ENCODE measurements around a stretch of chr16.

- RRBS, 2 experiments: no CpG with 5 or more reads among the region's 69 CpGs
CAGE:
- cytosol, long polyA minus RNA: no peak
- cytosol, long polyA plus RNA: no peak
- long polyA plus RNA: no peak
- nucleus, long polyA minus RNA: no peak
- nucleus, long polyA plus RNA: no peak
These were observed 42.9 kb downstream of the POLR3K start for GRCh38 chr16:10368-10972.

GRCh38 chr16:60880-61471, 7.3 kb downstream of the SNRNP25 start:
- RRBS, 2 experiments: no CpG with 5 or more reads among the region's 56 CpGs
CAGE:
- cytosol, long polyA minus RNA: no peak
- cytosol, long polyA plus RNA: no peak
- long polyA plus RNA: no peak
- nucleus, long polyA minus RNA: no peak
- nucleus, long polyA plus RNA: no peak

- RRBS, 2 experiments: 2% methylated on average over 9 of the region's 13 CpGs
CAGE:
- cytosol, long polyA minus RNA: no peak
- cytosol, long polyA plus RNA: no peak
- long polyA plus RNA: no peak
- nucleus, long polyA minus RNA: no peak
- nucleus, long polyA plus RNA: no peak
These were observed 6.8 kb downstream of the RHBDF1 start for GRCh38 chr16:65638-65962.

GRCh38 chr16:92933-93542, 15.0 kb downstream of the MPG start:
- RRBS, 2 experiments: no CpG with 5 or more reads among the region's 8 CpGs
CAGE:
- cytosol, long polyA minus RNA: no peak
- cytosol, long polyA plus RNA: no peak
- long polyA plus RNA: no peak
- nucleus, long polyA minus RNA: no peak
- nucleus, long polyA plus RNA: no peak

DNA sequence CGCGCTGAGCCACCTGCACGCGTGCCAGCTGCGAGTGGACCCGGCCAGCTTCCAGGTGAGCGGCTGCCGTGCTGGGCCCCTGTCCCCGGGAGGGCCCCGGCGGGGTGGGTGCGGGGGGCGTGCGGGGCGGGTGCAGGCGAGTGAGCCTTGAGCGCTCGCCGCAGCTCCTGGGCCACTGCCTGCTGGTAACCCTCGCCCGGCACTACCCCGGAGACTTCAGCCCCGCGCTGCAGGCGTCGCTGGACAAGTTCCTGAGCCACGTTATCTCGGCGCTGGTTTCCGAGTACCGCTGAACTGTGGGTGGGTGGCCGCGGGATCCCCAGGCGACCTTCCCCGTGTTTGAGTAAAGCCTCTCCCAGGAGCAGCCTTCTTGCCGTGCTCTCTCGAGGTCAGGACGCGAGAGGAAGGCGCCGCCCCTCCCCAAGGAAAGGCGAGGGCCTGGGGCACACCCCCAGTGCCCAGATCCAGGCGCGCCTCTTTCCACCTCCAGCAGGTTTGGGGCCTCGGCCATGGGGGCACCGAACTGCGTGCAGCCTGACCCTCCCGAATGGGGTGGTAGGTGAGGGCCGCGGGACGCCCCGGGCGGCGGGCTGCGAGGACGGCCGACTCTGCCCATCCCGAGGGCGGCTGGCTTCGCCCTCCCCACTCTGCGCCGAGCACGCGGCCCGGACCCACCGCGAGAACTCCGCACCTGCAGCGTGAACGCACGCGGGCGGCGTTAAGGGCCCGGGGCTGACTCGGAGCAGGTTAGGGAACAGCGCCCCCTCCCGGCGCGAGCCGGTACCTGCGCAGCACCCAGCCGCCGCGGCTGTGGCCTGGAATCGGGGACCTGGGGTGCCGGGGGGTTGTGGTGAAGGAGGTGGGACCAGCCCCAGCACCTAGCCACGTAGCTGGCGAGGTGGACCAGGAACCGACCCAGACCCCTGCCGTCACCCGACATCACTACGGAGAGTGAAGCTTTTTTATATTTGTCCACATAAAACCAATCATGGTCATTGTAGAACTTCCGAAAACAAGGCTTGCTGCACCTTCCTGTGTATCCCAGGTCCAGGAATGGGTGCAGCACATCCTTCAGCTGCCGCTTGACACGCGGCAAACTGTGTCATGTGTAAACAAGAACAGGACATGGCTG, 923 bp downstream of the HBQ1 start:
- RRBS, 2 experiments: 2 to 3% methylated on average over 36 to 44 of the region's 97 CpGs
CAGE:
- cytosol, long polyA minus RNA: no peak
- cytosol, long polyA plus RNA: no peak
- long polyA plus RNA: no peak
- nucleus, long polyA minus RNA: no peak
- nucleus, long polyA plus RNA: no peak

- RRBS, 2 experiments: no CpG with 5 or more reads among the region's 29 CpGs
CAGE:
- cytosol, long polyA minus RNA: no peak
- cytosol, long polyA plus RNA: no peak
- long polyA plus RNA: no peak
- nucleus, long polyA minus RNA: no peak
- nucleus, long polyA plus RNA: no peak
These were observed 14.6 kb downstream of the RGS11 start for GRCh38 chr16:260980-261764.

DNA sequence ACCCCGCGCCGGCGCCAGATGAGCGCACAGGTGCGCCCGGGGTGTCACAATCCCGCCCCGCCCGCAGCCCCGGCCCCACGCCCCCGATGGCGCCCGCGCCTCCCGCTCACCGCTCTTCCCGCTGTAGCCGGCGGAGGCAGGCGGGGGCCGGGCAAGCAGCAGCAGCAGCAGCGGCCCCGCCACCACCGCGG, 292 bp downstream of the PGAP6 start:
- RRBS, 2 experiments: under 1 to 2% methylated on average over 11 to 13 of the region's 27 CpGs
CAGE:
- cytosol, long polyA minus RNA: no peak
- cytosol, long polyA plus RNA: no peak
- long polyA plus RNA: no peak
- nucleus, long polyA minus RNA: no peak
- nucleus, long polyA plus RNA: no peak

DNA sequence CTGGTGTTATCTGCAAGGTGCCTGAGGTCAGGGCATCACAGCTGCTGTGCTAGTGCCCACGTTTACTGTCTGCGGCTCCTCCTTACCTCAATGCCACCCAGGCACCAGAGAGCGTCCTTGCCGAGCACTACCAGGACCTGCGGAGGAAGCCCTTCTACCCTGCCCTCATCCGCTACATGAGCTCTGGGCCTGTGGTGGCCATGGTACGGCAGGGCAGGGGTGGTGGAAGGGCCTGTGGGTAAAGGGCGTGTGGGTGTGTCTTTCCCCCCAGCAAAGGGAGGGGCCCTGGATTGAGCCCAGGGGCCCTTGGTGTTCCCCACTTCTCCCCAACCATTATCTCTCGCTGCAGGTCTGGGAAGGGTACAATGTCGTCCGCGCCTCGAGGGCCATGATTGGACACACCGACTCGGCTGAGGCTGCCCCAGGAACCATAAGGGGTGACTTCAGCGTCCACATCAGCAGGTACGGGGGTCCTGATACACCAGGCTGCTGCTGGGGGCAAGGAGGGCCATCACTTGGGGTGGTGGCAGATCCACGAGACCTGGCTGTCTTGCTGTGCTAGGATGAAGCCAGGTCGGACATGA, 2.3 kb upstream of the DECR2 start:
- RRBS, 2 experiments: no CpG with 5 or more reads among the region's 19 CpGs
CAGE:
- cytosol, long polyA minus RNA: no peak
- cytosol, long polyA plus RNA: no peak
- long polyA plus RNA: no peak
- nucleus, long polyA minus RNA: no peak
- nucleus, long polyA plus RNA: no peak

- RRBS, 2 experiments: 96 to 99% methylated on average over 6 to 9 of the region's 41 CpGs
CAGE:
- cytosol, long polyA minus RNA: no peak
- cytosol, long polyA plus RNA: no peak
- long polyA plus RNA: no peak
- nucleus, long polyA minus RNA: no peak
- nucleus, long polyA plus RNA: no peak
These were observed 9.9 kb downstream of the DECR2 start for GRCh38 chr16:411172-412309.

DNA sequence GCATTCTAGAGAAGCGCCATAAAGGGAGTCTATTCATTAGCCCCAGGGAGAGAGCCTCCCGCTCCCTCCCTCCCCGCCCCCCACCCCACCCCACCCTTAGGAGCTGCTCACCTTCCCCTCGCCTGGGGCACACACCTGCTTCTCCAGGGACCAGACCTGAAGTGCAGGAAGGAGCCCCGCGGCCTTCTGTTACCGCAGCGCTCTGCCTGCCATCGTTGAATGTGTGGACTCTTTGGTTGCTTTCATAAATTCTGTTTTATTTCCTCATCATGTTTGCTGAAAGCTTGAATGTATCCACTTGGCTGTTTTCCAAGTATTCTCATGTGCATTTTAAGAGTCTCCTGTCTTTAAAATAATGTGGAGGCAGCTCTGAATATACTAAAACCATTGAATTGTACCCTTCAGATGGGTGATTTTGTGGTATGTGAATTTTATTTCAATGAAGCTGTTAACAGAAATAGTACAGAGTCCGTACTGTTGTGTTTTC, 25.4 kb downstream of the RAB11FIP3 start:
- RRBS, 2 experiments: no CpG with 5 or more reads among the region's 10 CpGs
CAGE:
- cytosol, long polyA minus RNA: no peak
- cytosol, long polyA plus RNA: no peak
- long polyA plus RNA: no peak
- nucleus, long polyA minus RNA: no peak
- nucleus, long polyA plus RNA: no peak

DNA sequence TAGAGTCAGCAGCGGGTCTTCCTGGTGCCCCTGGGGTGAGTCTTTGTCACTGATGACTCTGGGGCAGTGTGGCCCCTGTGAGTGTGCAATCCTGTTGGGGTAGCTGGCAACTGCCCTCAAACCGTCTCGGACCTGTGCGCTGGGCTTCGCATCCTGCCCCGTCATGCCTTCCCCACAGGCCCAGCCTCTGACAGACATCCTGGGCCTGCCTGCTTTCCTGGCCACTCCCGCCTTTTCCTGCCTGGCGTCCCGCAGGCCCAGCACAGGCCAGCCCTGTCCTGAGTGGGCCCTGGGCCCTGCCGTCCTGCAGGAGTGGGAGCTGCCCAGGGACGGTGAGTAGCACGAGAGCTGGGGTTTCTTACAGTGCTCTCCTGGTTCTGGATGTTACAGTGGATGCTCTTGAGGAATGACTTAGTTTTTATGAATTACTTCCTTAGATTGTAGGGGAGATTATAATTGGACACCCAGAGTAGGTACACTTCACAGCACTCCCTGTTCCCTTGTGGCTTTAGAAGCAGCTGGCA, 50.1 kb upstream of the CAPN15 start:
- RRBS, 2 experiments: no CpG with 5 or more reads among the region's 12 CpGs
CAGE:
- cytosol, long polyA minus RNA: no peak
- cytosol, long polyA plus RNA: no peak
- long polyA plus RNA: no peak
- nucleus, long polyA minus RNA: no peak
- nucleus, long polyA plus RNA: no peak

DNA sequence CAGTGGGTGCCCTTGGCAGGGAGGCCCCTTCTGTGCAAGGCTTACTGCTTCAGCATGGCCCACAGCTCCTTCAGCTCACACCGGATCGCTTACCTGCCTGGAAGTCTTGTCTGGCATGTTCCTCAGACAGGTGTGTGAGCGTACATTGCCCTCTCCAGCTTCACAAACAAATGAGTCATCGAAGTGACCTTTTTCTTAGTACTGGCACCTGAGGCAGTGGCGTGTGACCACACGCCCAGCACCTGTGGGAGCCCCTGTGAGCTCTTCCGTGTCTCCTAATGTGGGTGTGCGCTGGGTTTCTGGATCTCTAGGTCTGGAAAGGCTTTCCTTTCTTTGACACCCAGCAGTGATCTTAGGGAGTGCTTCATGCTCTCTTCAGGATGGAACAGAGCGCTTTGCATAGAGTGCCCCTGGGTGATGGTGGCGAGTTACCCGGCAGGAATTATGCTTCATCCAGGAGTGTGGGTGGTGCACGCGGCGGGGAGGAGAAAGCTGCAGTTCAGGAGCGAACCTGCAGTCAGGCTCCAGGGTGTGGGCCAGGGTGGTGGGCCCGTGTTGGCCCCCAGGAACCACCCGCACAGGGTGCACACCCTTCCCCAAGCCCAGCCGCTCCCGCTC, 3.7 kb downstream of the RAB40C start:
- RRBS, 2 experiments: no CpG with 5 or more reads among the region's 19 CpGs
CAGE:
- cytosol, long polyA minus RNA: no peak
- cytosol, long polyA plus RNA: no peak
- long polyA plus RNA: no peak
- nucleus, long polyA minus RNA: no peak
- nucleus, long polyA plus RNA: no peak

GRCh38 chr16:705345-705663, 297 bp downstream of the FBXL16 start:
- RRBS, 2 experiments: 3 to 8% methylated on average over 14 of the region's 45 CpGs
CAGE:
- cytosol, long polyA minus RNA: no peak
- cytosol, long polyA plus RNA: no peak
- long polyA plus RNA: no peak
- nucleus, long polyA minus RNA: no peak
- nucleus, long polyA plus RNA: no peak

- RRBS, 2 experiments: no CpG with 5 or more reads among the region's 3 CpGs
CAGE:
- cytosol, long polyA minus RNA: no peak
- cytosol, long polyA plus RNA: no peak
- long polyA plus RNA: no peak
- nucleus, long polyA minus RNA: no peak
- nucleus, long polyA plus RNA: no peak
These were observed 865 bp upstream of the METRN start for GRCh38 chr16:714126-714380.

GRCh38 chr16:721239-722084, 516 bp downstream of the ANTKMT start:
- RRBS, 2 experiments: 8 to 21% methylated on average over 57 to 67 of the region's 98 CpGs
CAGE:
- cytosol, long polyA minus RNA: no peak
- cytosol, long polyA plus RNA: no peak
- long polyA plus RNA: start-site peak on the plus strand at chr16:721512-721607, 27 and 22 reads in 2 replicates
- nucleus, long polyA minus RNA: no peak
- nucleus, long polyA plus RNA: no peak

DNA sequence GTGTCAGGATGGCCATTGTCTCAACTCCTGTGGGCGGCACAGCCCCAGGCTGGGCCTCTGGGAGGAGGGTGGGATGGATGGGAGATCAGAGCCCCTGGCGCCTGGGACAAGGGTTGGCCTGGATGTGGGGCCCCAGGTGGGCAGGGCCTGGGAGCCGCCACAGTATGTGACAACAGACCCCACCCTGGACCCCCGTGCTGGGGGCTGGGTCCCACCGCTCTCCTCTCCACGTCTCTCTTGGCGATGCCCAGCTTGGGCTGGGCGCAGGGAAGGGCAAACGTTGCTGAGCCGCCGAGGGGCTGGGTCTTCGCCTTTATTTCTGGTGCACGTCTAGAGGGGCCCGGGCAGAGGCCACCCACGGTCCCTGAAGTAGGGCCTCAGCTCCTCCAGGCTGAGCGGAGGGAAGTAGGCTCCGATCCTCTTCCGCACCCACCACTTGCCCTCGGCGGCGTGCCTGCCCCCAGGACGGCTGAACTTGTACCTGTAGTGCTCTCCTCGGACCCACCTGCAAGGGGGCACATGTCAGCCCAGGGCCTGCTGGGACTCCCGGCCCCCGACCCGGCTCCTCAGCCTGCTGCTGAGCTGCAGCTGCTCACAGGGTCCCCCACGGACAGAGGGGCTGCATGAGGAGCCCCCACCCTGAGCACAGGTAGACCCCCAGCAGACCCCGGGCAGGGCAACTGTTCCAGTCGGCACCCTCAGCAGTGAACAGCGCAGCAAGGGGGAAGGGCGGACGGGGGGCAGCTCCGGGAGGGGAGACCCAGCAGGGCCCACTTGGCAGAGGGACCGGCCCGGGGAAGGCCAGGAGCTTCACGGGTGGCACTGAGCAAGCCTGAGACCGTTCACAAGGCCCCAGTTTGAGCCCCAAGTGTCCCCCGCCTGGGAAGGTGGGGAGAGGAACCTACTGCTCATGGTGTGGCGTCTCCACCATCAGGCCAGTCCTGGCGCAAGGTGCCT, 53.9 kb upstream of the GNG13 start:
- RRBS, 2 experiments: 43 to 48% methylated on average over 5 of the region's 40 CpGs
CAGE:
- cytosol, long polyA minus RNA: no peak
- cytosol, long polyA plus RNA: no peak
- long polyA plus RNA: no peak
- nucleus, long polyA minus RNA: no peak
- nucleus, long polyA plus RNA: no peak

DNA sequence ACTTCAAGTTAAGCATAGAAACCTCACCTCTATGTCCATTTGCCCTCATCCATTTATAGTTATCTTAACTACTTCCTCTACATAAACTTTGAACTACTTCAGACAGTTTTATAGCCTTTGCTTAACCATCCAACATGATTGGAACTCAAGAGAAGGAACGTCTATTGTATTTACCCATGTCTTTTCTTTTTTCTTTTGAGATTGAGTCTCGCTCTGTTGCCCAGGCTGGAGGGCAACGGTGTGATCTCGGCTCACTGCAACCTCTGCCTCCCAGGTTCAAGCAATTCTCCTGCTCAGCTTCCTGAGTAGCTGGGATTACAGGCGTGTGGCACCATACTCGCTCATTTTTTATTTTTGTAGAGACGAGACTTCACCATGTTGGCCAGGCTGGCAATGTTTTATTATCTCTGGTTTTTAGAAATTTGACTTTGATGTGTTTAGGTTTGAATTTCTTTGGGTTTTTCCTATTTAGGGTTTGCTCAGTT, 64.7 kb upstream of the GNG13 start:
- RRBS, 2 experiments: no CpG with 5 or more reads among the region's 7 CpGs
CAGE:
- cytosol, long polyA minus RNA: no peak
- cytosol, long polyA plus RNA: no peak
- long polyA plus RNA: no peak
- nucleus, long polyA minus RNA: no peak
- nucleus, long polyA plus RNA: no peak

DNA sequence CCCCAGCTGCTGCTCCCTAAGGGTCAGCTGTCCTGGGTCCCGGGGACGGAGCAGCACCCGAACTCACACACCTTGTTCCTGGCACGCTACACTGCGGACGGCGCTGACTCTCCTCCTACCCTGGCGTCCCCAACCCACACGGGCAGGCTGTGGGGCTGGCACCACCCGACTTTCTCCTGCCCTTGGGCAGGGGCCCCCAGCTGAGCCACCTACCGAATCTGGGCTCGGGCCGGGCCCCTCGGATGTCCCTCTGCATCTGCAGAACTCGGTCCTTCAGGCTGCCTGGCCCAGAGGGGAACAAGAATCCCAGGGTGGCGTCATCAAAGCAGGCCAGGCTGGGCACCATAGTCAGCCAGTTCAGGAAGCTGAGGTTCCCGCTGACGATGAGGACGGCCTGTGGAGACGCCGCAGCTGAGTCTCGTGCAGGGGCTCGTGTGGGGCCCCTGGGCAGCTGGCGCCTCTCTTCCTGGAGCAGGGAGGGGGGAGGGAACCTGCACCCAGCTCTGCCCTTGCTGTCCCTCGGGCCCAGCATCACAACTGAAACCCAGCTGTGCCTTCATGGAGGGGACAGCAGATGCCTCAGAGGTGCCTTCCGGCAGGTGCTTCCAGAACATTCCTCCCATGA, 70.5 kb upstream of the GNG13 start:
- RRBS, 2 experiments: no CpG with 5 or more reads among the region's 26 CpGs
CAGE:
- cytosol, long polyA minus RNA: no peak
- cytosol, long polyA plus RNA: no peak
- long polyA plus RNA: no peak
- nucleus, long polyA minus RNA: no peak
- nucleus, long polyA plus RNA: no peak

GRCh38 chr16:874330-874759, 73.8 kb upstream of the GNG13 start:
- RRBS, 2 experiments: 69 to 77% methylated on average over 10 to 14 of the region's 27 CpGs
CAGE:
- cytosol, long polyA minus RNA: no peak
- cytosol, long polyA plus RNA: no peak
- long polyA plus RNA: no peak
- nucleus, long polyA minus RNA: no peak
- nucleus, long polyA plus RNA: no peak

DNA sequence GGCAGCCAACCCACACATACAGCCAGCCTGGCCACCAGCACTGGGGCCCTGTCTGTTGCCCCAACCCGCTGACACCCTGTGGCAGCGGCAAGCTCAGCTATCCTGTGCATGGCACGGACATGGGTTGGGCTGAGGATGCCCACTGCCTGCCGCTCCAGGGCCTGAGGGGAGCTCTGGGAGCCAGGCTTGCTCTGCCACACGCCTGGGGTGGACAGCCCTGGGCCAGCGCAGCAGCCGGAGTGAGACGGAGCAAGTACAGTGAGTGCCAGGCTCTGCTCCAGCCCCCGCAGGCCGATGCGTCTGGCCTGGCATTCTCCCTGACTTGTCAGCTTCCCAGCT, 68.8 kb downstream of the LMF1 start:
- RRBS, 2 experiments: no CpG with 5 or more reads among the region's 11 CpGs
CAGE:
- cytosol, long polyA minus RNA: no peak
- cytosol, long polyA plus RNA: no peak
- long polyA plus RNA: no peak
- nucleus, long polyA minus RNA: no peak
- nucleus, long polyA plus RNA: no peak

Data from HepG2 (cell line).